Zone of skin (tissue), 1 donor: ENCODE measurements around the genes GALNT13 and ACVR1C.

- RRBS = 1% methylated on average over 14 of the region's 75 CpGs
These were observed 505 bp upstream of the PRPF40A start for GRCh38 chr2:152717556-152718375.

- RRBS = no CpG with 5 or more reads among the region's 2 CpGs
These were observed 759 bp downstream of the ARL6IP6 start for GRCh38 chr2:152719272-152719485.

- RRBS = 4% methylated on average over 15 of the region's 36 CpGs
These were observed 806 bp downstream of the RPRM start for GRCh38 chr2:153477639-153478272.

- RRBS = no CpG with 5 or more reads among the region's 11 CpGs
These were observed 30.6 kb upstream of the RPRM start for GRCh38 chr2:153509215-153509521.

GRCh38 chr2:153592710-153593256 is 114.2 kb upstream of the RPRM start:
- RRBS = 90% methylated on average over 2 of the region's 9 CpGs

DNA sequence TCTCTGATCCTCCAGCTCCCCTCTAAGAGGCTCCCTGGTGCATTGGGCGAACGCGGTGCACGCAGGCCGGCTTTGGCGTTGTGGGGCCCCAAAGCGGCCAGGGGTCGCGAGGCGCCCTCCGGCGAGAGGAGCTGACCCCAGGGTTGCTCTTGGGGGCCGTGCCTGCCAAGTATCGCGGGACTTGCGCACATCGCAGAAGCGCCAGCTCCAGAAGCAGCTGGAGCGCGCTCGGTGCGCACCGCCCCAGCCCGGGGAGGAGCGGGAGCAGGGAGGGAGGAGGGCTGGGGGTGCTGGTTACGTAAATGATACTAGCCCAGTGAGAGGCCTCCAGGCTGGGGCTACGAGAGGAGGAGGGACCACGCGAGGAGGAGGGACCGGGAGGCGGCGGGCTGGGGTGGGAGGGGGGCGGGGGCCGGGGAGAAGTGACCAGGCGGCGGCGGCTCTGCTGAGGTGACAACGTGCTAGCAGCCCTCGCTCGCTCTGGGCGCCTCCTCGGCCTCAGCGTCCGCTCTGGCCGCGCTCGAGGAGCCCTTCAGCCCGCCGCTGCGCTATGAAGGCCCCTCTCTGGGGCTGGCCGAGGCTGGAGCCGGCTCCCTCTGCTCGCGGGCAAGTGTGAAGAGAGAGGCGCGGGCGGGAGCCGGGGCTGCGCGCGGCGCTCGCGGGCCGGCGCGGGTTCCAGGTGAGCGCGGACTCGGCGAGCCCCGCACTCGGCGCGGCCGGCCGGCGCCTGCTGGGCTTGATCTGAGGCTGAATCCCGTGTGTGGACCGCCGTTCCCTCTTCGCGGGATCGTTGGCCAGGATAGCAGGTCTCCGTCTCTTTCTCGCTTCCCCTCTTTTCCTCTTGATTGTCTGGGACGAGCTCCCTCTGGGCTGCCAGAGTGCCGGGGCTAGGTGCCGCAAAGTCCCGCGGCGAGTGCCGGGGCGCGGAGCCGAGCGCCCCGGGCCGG is at the start of gene GALNT13:
GALNT13 (plus strand) TSS at position 425 of the 947 bp plus-strand sequence.
- RRBS = 6% methylated on average over 25 of the region's 99 CpGs

DNA sequence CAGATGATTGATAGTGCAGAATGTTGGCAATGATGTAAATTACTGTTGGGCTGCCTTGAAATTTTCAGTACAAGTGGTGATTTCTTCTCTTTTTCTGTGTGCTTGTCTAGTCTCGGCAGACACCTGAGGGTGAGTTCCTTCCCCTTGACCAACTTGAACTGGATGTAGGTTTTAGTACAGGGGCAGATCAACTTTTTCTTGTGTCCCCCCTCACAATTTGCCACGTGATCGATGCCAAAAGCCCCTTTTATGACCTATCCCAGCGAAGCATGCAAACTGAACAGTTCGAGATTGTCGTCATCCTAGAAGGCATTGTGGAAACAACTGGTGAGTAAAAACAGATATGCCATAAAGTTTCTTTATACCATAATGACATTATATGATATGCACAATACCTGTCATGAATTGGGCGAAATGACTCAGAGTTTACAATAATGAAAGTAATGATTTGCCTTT is 11.0 kb downstream of the KCNJ3 start:
- RRBS = no CpG with 5 or more reads among the region's 7 CpGs

- RRBS = no CpG with 5 or more reads among the region's 34 CpGs
These were observed 11.9 kb downstream of the NR4A2 start for GRCh38 chr2:156320464-156321112.

GRCh38 chr2:156322638-156323253 is 9.8 kb downstream of the NR4A2 start:
- RRBS = 24% methylated on average over 9 of the region's 26 CpGs

- RRBS = 90% methylated on average over 9 of the region's 16 CpGs
These were observed 5.0 kb downstream of the NR4A2 start for GRCh38 chr2:156327501-156328007.

DNA sequence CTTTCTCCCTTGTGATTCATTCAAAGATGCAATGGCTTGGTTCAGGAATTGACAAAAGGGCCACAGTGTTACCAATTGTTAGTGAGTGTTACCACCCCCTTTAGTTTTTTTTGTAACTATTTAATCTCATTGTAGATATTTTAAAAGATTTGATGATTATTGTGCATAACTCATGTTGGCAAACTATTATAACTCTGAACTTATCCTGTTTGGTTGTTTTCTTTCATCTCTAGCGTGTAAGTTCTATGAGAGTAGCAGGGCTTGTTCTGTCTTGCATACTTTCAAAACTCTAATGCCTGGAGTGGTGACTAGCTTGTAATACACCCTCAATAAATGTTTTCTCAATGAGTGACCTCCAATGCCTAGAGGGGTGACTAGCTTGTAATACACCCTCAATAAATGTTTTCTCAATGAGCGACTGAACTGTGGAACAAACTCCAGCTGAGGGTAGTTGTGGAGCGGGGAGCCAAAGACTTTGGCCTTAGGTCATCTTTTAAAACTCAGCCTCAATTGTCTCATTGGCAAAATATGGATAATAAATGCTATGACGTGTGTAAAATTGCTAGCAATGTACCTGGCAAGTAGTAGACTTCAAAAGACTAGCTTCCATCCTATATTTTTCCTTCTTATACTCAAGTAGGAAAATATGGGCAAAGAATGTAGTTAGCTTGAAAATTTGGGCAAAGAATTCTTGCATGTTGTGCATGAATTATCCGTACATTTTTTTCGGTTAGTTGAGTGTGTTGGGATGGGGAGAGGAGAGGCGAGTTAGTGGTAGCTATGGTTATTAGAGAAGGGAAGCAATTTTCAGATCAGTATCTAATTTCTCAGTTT is 1.8 kb downstream of the GPD2 start:
- RRBS = no CpG with 5 or more reads among the region's 7 CpGs

GRCh38 chr2:156467064-156467514 is 30.9 kb downstream of the GPD2 start:
- RRBS = no CpG with 5 or more reads among the region's 3 CpGs

DNA sequence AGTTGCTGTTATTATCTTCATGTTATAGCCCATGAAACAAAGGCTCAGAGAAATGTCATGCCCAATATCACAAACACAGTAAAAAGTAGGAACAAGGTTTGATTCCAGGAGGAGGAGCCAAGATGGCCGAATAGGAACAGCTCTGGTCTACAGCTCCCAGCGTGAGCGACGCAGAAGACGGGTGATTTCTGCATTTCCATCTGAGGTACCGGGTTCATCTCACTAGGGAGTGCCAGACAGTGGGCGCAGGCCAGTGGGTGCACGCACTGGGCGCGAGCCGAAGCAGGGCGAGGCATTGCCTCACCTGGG is 42.8 kb upstream of the ERMN start:
- RRBS = no CpG with 5 or more reads among the region's 12 CpGs

GRCh38 chr2:157417860-157418737 is 25.8 kb downstream of the CYTIP start:
- RRBS = no CpG with 5 or more reads among the region's 8 CpGs

GRCh38 chr2:157442948-157443640 is 795 bp downstream of the CYTIP start:
- RRBS = no CpG with 5 or more reads among the region's 1 CpG

GRCh38 chr2:157470196-157470747 is 26.4 kb upstream of the CYTIP start:
- RRBS = no CpG with 5 or more reads among the region's 2 CpGs

DNA sequence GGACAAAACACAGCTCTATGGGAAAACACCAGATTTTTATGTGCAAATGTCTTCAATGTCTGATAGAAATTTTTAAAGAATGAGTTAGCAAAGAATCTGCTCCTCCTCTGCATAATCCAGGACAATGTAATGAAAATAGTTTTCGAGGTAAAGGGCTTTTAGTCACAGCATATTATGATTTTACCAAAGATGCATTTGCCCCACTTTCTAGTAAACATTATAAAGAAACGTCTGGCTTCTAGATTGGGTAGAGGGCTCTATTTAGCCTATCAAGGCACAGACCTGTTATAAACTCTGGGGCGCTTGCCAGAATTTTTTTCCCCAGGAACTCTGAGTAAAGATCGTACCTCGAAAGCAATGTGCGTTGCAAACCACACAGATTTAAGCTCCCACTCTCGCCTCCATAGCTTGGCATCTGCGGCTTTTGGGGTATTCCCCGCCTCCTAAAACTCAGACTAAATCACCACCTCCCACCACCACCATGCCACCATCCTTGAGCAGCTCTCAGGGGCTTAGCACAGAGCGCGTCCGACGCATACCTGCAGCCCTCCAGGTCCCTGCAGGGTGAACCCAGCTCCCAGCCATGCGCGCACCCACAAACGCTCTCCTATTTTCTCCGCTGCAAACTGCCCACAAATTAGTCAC is 894 bp downstream of the ACVR1C start:
- RRBS = no CpG with 5 or more reads among the region's 17 CpGs

DNA sequence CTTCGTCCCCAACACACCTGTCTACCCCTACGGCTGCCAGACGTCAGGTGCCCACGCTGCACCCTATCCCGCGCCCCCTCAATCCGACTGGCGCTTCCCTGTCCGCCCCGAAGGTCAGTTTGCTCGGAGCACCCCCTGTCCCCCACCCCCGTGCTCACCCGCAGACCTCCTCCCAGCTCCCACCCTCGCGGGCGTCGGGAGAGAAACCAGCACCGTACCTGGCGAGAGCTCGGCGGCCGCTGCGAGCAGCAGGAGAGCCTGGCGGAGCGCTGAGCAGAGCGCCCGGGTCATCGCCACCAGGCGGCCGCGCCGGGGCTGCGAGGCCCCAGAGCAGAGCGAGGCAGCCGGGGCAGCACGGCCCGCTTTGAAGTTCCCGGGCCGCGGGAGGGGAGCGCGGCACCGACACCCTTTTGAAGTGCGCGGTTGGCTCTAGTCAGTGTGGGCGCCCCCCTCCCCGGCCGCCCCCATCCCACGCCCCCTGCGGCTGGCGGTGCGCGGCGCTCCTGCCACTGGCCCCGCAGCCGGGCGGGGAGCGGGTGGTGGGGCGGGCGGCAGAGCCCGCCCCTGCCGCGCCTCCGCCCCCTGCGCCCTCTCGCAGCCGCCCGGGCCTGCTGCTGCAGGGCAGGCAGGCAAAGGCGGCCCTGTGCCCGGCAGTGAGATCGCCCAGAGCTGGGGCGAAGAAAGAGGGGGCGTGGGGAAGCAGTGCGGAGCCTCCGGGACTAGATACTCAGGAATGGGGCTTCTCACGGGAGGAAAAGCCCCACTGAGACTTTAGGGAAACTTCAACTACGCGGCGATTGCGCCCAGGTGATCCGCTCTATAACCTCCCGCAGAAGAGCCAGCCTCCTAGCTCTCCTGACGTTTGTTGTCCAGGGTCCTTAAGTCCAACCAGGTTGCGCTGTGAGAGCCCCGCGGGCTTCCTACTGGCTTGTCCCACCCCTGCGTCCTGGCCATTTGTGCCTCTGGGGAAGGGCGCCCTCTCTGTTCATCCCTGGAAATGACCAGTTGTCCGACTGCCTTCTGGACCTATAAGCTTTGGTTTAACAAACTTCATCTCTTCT is at the start of gene ACVR1C:
ACVR1C (minus strand) TSS at position 511 of the 1,061 bp plus-strand sequence.
- RRBS = 2% methylated on average over 38 of the region's 89 CpGs

DNA sequence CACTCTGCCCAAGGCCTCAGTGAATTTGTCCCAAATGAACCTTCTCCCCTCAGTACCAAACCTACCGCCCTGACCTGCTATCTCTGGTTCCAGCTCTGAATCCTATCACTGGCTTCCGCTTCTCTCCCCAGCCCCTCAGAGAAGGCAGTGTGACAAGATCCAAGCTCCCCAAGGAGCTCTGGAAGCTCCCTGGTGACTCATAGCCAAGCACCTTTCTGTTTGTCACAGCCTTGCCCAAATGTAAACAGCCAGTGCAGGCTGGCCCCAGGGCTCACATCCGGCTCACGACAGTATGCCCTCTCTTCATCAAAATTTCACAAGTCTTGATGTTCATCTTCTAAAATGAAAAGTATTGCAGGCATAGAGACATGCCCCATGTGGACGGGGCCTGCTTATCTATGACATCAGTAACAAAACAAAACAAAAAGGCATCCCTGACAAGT is 71.2 kb upstream of the DAPL1 start:
- RRBS = no CpG with 5 or more reads among the region's 5 CpGs

DNA sequence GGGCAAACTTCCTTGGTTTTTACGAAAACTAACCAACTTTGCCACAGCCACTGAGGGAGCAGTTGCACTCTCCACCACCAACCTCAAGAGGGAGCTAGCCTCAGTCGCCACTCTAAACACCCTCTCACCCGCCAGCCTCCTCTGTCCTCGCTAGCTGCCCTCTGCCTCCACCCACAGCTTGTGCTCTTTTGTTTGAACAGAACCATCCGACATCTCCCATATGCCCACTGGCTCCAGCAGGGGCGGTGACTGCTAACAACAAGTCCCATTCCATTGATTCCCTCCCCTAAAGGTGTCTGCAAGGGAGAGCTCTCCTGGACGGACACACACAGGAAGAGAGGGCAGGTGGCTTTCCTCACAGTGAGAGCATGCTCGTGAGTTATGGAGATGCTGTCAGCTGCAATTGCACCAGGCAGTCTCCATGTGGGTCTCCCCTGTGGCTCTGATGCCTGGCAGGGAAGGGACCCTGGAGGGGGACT is 70.8 kb upstream of the DAPL1 start:
- RRBS = no CpG with 5 or more reads among the region's 8 CpGs